Cardiac atrium fibroblast (primary cell): Measurements from ENCODE around the genes PSD2 and PFDN1.

DNA sequence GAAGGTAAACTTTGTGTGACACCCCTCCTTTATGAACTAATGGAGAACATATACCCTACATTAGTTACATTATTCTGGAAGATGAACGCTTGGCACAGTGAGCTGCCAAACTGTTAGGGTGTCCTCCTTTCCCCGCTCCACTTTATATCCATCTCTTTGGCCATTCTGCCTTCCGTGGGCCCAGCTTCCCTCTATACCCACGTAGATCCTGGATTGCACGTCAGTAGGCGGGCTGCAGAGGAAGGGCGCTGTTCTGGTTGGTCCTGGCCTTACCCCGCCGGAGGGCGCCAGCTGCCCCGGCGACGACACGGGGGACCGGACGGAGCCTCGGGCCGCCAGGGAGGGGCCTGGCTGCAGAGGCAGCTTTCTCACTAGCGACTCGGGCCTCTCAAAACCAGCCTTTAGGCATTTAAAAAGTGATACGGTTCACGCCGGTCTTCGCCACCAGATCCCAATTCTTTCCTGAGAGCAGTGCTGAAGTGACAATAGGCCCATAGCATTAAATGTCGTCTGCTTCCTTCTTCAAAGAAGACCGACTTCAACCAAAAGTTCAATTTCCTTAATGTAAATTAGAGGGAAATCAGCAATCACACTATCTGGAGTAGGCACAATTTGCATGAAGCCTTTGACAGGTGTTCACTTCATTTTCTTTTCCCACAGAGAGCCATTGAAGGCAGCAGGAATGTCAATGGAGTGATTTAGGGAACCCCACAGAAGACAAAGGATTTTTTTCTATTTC, 17.7 kb upstream of the UBE2D2 start:
- RAMPAGE, long total RNA: no peak

DNA sequence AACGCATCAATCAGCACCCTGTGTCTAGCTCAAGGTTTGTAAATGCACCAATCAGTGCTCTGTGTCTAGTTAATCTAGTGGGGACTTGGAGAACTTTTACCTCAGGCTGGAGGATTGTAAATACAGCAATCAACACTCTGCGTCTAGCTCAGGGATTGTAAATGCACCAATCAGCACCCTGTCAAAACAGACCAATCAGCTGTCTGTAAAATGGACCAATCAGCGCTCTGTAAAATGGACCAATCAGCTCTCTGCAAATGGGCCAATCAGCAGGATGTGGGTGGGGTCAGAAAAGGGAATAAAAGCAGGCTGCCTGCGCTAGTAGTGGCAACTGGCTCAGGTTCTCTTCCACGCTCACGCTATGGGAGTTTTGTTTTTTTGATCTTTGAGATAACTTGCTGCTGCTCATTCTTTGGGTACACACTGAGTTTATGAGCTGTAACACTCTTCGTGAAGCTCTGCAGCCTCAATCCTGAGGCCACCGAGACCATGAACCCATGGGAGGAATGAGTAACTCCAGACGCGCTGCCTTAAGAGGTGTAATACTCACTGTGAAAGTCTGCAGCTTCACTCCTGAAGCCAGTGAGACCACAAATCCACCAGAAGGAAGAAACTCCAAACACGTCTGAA, 10.8 kb upstream of the UBE2D2 start:
- RAMPAGE, long total RNA: no peak

GRCh38 chr5:139565210-139566280, 4.4 kb downstream of the UBE2D2 start:
- RAMPAGE, long total RNA: no peak

DNA sequence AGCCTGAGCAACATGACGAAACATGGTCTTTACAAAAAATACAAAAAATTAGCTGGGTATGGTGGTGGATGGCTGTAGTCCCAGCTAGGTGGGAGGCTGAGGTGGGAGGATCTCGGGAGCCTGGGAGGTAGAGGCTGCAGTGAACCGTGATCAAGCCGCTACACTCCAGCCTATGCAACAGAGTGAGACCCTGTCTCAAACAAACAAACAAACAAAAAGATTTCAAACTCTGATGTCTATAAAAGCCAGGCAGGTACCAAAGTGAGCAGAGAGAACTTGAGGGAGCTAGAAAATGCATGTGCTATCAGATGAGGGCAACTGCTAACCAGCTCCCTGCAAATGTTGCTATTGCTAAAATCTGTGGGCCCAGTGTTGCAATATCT, 5.3 kb downstream of the UBE2D2 start:
- RAMPAGE, long total RNA: no peak

DNA sequence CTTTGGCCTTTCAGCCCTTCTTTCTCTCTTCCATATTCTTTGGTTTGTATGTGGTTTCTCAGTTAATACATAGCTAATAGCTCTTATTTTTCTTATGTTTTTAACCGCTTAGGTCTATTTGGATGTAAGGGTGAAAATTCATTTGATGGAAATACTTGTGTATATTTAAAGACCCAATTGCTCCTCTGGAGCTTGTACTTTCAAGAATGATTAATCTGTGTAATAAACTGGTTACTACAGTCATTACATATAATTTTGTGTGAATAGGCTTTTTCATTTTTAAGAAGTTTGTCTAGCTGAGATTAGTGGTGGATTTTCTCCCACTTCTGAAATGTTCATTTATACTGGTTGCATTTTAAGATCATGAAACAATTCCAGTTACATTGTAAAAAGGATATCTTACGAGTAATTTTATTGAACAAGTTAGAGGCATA, 20.7 kb upstream of the CXXC5 start:
- RAMPAGE, long total RNA: no peak

- RAMPAGE, long total RNA: no peak
Observed at GRCh38 chr5:139640604-139641262, 7.4 kb upstream of the CXXC5 start.

DNA sequence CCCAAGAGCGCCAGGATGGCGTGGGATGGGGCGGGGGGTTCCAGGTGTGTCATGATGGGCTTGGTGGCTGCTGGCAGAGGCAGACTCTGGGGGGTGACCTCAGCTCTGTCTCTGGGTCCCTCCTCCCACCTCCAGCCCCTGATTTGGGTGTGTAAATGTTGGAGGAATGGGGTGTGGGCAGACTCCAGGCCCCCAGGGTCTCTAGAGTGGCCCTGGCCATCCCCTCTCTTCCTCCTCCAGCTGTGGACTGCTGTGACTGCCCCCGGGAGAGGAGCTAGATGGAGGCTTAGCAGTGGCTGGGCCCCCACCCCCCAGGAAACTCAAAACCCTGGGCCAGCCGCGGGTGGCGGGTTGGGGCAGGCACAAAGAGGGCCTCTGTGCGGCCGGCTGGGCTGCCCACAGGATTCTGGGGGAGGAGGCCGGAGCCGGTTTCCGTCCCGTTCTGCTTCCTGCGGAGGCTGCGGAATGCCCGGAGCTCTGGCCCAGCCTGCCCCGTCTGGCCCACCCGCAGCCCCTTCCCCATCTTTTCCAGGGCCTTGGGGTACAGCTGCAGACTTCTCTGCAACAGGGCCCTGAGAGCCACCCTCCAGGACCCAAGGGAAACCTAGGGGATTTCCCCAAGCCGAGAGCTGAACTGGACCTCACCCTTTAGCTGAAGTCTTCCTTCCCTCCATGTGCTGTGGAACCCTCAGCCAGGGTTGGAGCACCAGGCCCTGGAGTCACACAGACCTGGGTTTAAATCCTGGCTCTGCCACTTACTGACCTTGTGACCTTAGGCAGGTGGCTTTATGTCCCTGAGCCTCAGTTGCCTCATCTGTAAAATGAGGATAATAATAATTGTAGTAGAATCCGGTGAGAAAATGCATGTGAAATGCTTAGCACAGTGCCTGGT, 23.3 kb downstream of the CXXC5 start:
- RAMPAGE, long total RNA: no peak

- RAMPAGE, long total RNA: no peak
Observed at GRCh38 chr5:139678555-139679515, 30.7 kb downstream of the CXXC5 start.

- RAMPAGE, long total RNA: no peak
Observed at GRCh38 chr5:139680703-139681662, 32.8 kb downstream of the CXXC5 start.

- RAMPAGE, long total RNA: no peak
Observed at GRCh38 chr5:139691352-139691866, 43.3 kb downstream of the CXXC5 start.

DNA sequence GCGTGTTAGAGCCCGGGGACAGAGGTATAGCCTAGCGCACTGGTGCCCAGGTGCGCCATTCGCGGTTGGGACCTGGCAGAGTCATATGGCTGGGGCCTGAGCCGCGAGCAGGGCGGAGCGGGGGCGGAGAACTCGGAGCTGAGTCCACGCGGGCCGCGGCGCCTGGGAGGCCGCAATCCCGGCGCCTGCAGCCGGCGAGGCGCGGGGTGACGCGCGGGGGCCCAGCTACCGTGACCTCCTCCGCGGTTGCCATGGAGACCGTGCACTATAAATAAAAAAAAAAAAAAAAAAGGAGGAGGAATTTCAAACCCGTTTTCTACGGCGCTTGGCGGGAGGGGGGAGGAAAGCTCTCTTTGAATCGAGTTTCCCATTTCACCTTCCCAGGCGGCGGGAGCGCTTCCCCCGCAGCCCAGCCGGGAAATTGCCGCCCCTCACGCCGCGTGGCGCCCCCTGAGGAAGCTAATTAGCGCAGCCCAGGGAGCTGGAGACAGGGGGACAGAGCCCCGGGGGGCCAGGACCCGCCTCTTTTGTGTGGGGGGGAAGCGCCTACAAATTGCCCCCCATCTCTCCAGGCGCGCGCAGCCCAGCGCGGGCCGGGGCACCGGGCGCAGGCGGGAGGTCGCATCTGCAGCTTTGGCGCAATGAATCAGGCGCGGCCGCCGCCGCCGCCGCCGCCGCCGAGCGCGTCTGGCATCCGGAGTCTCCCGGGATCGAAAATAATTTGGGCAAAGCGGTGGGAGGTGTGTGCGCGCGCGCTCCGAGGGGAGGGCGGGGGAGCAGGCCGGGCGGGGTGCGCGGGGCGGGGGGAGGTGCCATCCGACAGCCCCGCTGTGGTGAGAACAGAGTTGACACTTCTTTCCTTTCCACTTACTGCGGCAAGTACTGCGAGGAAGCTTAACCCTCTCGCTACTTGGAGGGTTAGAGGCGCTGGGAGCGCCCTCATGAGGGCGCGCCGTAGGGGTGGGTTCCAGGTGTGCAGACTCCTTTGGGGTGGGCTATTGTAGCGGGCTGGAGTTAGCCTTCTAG, 62.8 kb downstream of the CXXC5 start:
- RAMPAGE, long total RNA: no peak

DNA sequence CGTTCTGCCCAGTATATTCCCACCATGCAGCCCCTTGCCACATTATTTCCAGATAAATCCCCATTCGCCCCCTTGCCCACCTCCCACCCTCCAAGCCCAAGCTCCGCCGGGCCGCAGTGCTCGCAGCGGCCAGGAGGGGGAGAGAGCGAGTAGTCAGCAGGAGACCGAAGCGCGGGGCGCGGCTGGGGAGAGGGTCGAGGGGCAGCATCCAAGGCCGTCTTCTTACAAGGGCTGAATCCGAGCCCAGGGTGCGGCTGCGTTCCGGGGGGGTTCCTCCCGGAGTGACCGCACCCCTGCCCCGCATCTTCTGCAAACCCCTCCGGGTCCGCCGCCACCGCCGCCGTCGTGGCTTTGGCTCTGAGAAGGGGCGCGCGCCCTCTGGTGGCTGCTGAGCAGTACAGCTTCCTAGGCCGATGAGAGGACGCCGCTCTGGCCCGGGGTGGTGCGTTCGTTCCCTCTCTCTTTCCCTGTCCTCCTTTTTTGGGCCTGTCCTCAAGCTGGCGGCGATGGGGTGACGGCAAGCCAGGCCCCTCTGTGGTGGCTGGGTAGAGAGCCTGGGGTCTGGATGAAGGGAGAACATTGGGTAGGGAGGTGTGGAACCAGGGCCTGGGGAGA, 30.0 kb upstream of the PSD2 start:
- RAMPAGE, long total RNA: no peak

DNA sequence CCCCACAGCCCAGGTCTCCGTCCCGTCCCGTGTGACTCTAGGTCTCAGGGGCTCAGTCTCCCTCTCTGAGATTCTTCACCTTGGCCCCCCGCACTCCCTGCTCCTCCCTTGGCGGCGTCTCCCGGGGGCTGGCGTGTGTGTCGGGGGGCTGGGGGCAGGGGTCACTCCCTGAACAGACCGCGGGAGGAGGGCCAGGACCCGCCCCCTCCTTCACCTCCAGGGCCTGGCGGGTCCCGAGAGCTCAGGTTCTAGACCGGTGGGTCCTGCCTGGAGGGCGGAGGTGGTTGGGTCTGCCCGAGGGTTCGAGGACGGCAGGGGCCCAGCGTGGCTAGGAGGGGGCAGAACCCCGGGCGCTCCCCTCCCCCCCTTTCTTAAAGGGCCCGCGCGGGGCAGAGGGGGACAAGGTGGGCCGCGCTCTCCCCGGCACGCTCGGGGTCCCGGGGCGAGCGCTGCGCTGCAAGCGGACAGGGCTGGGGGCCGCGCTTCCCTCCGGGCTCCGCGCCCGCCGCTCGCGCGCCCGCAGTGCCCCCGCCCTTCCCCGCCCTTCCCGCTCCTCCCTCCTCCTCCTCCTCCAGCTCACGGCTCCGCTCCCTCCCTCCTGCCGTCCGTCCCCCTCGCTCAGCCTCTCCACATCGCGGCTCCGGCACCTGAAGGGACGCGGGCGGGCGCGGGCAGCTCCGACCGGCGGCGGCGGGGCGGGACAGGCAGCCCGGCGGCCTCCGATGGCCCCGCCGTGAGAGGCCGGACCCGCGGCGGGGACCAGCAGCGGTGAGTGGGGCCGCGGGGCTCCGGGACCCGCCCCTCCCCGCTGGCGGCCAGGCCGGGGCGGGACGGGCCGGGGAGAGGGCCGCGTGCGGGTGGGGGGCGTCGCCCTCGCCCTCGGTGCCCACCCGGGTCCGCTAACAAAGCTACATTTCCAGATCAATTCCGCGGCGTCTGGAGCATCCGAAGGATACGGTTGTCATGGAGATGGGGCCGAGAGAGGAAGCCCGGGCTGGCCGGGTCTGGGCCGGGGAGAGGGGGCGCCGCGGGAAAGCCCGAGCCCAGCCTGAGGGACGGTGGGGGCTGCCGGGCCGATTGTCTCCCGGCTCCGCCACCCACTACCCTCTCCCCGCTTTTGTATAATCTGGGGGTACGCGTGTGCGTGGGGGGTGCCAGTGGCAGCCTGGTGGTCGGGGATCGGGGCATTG, at the start of gene PSD2:
Gene PSD2 (plus strand): TSS at position 601 of the 1,190 bp plus-strand sequence.
- RAMPAGE, long total RNA: no peak

- RAMPAGE, long total RNA: no peak
Observed at GRCh38 chr5:139847562-139848834, 52.4 kb downstream of the PSD2 start.

DNA sequence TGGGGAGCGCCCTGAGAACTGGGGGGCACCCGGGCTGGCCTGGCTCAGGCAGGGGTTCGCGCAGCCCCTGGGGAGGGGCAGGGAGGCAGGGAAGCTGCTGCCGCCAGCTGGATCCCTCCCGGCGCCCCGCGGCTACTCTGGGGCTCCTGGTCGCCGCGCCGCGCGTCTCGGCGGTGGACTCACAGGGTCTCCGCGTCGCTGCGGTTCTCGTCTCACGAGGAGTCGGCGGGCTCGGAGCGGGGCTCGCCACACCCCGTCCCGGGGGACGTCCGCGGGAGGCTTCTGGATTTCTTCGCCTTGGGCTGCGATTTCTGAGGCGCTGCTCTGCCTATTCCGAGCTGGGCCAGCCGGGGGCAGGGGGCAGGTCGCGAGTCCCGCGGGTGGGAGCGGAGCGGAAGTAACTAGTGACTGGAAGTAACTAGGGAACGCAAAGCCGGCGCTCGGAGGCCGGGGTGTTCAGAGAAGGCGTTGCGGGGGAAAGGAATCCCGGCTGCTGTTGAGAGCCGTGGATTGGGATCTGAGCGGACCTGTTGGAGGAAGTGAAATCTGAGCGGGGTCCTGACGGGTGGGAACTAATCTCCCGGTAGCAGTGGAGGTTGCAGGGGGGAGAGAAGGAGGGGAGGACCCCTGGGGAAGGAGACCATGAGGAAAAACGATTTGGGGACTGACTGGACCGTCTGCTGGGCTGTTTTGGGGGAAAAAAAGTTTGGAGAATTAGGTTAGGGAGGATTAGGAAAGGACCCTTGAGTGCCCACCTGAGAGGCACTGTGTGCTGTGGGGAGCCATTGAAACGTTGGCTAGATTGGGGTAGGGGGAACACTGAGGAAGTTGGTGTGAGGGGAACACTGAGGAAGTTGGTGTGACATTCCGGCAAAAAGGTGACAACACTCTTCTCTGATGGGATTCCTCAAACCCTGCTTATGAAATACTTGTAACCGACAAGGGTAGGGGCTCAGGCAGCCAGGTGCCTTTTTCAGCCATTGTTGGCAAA, 674 bp downstream of the CYSTM1 start:
- RAMPAGE, long total RNA: no peak

DNA sequence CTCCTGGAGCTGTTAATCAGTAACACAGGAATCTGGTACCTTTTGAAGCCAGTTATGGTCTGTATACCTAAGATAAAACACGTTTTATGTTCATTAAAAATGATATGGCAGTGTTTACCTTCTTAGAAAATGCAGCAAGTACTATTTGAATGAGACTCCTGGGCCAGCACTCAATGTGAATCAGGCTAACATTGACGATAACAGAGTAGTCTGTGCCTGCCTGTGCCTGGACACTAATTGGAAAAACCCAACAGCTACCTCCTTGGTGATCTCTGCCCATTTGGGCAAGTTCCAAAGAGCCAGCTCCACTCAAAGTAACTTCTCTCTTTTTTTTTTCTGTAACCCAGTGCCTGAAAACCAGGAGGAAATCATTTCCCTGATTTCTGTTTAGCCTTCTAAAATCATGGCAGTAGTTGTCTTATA, 44.7 kb downstream of the CYSTM1 start:
- RAMPAGE, long total RNA: no peak

DNA sequence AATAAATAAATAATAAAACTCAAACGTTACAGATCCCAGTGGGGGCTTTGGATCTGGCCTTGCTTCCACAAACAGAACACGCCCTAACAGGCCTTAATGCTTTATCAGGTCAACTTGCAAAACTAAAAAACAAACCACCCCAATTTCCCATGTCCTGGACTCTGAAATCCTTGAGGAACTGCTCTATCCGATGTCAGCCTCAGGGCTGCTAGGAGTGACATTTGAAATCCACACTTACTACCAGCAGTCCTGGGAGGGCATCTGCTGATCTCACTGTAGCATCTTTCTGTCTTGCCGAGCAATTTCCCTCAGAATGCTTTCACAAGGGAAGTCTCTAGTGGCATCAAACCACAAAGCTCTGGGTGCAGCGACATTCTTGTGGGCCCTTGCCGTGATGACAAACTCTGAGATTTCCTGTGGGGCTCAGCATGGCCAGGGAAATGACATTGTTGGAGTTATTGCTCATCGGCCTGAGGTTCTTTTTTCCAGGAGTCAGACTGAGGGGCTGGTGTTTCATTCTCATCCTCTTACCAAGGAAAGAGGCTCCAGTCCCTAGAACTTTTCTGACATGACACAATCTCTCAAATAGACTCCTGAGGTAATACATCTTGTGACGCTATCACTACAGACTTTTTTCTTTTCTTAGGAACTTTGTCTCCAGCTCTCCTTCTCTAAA, 51.5 kb downstream of the PFDN1 start:
- RAMPAGE, long total RNA: no peak

DNA sequence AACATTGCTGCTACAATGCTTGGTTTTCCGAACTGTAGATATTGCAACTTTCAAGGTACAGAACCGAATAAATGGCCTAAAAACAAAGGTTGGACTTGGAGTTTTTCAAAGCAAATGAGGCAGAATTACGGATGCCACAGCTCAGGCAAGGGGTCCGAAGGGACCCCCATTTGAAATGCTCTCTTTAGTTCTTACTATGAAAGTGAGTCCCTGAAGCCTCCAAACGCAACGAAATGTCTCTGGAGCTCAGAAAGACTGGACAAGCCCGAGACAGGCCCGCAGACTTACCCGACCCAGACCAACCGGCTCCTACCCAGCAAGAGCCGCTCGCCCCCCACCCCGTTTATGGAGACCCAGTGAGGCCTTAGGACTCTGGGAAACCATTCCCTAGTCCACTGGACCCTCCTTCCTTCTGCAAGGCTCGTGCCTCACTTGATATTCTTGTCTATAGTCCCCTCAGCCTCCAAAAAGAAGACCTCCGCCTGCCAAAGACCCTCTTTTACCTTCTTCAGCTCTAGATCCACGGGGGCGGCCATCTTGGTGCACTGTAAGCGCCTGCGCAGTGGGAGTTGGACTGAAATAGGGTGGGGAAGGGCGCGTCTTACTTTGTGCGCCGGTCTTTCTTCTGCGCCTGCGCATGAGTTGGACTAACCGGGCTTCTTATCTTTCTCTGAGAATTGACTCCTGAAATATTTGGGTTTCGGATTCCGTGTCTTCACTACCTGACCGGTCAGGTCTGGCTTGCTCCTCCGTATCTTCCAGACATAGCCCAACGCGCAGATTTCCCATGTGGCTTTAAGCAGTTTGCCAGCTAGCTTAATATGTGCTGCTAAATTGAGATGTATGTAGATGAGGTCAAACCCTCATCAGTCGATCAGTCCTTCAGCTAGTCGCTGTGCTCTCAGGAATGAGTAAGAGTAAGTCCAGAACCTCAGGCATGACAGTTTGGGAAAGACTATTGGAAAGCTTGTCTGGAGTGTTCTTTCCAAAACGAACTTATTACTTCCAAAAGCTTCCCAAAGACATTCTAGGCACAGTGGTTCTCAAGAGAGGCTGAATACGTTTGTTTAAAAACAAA, at the start of gene PFDN1:
Gene PFDN1 (minus strand): TSS at position 564 of the 1,078 bp plus-strand sequence.
- RAMPAGE, long total RNA: no peak

GRCh38 chr5:140311845-140312923, 9.3 kb upstream of the PFDN1 start:
- RAMPAGE, long total RNA: no peak

GRCh38 chr5:140322707-140323205, 19.9 kb upstream of the PFDN1 start:
- RAMPAGE, long total RNA: no peak